Measurements from ENCODE around the genes TSN and GYPC.

- RAMPAGE, long total RNA, result no peak
- RRBS, result no CpG with 5 or more reads among the region's 5 CpGs
Measured at GRCh38 chr2:120536926-120537179, 190.9 kb downstream of the INHBB start.

GRCh38 chr2:120709285-120710147 lies 26.2 kb upstream of the GLI2 start:
- RAMPAGE, long total RNA, result no peak
- RRBS, result no CpG with 5 or more reads among the region's 17 CpGs

DNA sequence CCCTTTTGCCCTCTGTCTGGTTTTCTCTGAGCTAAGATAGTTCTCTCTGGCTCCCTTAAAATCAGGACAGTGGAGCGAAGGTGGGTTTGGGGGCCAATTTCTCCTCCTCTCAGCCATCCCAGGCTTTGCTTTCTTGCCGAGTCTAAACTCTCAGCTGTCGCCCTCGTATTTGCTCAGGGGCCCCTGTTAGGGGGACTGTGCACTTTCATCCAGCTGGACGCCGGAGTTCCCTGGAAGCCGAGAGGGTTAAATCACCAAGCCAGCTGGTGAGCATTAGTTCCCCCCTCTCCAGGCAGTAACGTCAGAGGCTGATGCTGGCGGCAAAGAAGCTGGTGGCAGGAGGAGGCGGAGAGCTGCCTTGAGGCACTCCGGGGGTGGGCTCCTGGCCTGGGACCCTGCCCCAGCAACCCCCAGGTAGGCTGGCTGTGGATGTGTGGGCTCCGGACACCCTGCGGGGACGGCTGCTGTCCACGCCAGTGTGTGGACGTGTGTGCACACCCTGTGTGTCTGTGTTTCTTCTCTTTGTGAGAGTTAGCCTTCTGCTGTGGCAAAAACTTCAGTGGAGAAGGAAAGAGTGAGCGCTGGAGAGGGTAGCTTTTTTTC lies 84.6 kb downstream of the GLI2 start:
- RAMPAGE, long total RNA, result no peak
- RRBS, result 53% methylated on average over 2 of the region's 17 CpGs

- RAMPAGE, long total RNA, result no peak
- RRBS, result no CpG with 5 or more reads among the region's 11 CpGs
Measured at GRCh38 chr2:120845185-120845670, 109.6 kb downstream of the GLI2 start.

DNA sequence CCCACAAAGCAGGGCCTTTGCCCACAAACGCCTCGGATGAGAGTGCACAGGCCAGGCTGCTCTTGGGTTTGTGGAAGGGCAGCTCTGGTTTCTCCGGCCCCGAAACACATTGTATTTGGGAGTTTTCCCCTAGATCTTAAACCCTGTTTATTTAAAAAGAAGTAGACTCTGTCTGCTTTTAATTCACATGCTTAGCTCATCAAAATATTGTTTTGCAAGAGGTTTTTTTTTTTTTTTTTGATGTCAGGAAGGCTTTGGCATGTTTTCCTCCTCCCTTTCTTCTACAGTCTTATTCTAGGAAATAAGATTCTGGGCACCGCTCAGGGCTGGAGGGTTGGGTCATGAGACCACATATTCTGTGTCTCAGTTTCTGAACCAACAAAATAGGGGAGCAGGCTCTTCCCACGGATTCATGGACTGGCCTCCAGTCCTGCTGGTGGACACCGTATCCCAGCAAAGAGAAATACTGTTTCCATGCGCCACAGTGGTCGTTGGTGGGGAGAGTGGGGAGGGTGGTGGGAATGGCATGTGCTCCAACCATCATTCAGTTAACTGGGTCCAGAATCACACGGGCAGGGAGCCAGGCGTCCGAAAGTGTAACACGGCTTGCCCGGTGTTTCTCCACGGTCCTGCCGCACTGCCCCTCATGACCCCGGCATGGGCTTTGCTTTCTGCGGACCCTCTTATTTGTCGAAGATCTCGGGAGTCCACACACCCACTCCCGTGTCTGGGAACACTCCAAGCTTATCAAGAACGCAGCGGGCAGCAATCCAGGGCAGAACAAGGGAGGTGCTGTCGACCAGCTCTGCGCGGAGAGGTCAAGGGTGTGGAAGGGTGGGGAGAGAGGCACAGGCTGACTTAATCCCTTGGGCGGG lies 176.6 kb downstream of the GLI2 start:
- RAMPAGE, long total RNA, result no peak
- RRBS, result no CpG with 5 or more reads among the region's 27 CpGs

- RAMPAGE, long total RNA, result no peak
- RRBS, result no CpG with 5 or more reads among the region's 5 CpGs
Measured at GRCh38 chr2:121273166-121273672, 11.8 kb downstream of the TFCP2L1 start.

DNA sequence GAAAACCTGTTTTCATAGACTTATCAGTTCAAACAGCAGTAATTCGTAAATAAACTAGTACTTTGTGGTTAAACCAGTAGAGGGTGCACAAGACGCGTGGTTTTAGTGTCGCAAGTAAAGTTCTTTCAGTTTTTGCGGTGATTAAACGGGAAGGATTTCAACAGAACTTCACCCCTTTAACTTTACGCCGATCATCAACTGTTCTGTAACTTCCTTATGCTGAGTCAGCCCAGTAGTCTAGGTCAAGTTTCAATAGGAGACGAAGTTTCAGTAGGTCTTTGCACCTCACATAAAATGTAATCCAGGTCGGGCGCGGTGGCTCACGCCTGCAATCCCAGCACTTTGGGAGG lies 118.3 kb downstream of the CLASP1 start:
- RAMPAGE, long total RNA, result no peak
- RRBS, result no CpG with 5 or more reads among the region's 13 CpGs

GRCh38 chr2:121755222-121756154 lies at the start of gene TSN:
TSS of gene TSN (plus strand) at chr2:121755651.
- RAMPAGE, long total RNA, result start-site peak on the plus strand at chr2:121755638-121755731, 414 and 131 reads in 2 replicates
- RRBS, result 1% methylated on average over 20 of the region's 72 CpGs

- RAMPAGE, long total RNA, result no peak
- RRBS, result no CpG with 5 or more reads among the region's 14 CpGs
Measured at GRCh38 chr2:121756155-121756787, 820 bp downstream of the TSN start.

DNA sequence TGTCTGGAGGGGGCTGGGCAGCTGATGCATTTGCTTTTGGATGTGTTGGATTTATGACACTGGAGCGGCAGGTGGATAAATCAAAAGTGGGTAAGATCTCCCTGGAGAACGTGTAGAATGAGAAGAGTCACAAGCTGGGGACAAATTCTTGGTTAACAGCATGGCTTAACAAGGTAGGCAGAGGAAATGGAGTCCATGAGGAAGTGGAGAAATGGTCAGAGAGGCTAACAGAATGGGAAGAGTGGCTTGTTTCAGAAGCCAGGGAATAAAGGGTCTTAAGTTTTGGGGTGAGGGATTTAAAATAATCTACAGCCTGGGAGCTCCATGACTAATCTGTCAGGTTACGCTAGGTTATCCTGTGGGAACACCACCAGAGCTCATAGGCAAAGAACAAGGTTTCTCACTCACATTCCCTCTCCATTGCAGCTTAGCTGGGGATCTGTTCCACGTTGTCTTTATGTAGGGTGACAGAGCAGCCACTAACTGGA lies 12.8 kb downstream of the TSN start:
- RAMPAGE, long total RNA, result no peak
- RRBS, result no CpG with 5 or more reads among the region's 4 CpGs

DNA sequence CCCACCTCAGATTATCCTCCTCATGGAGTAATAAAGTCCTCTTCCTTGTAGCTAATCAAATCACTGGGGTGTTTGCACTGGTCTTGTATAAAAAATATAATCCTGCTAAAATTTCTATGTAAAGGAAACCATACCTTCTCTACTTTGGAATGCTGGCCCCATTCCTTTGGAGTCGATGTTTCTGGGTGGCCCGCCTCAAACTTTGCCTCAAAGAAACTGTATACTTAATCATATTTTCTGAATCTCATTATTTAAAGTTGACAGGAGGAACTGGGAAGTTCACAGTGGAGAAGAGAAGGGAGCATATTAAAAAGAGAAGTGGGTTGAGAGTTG lies 790.6 kb downstream of the TSN start:
- RAMPAGE, long total RNA, result no peak
- RRBS, result no CpG with 5 or more reads among the region's 2 CpGs

DNA sequence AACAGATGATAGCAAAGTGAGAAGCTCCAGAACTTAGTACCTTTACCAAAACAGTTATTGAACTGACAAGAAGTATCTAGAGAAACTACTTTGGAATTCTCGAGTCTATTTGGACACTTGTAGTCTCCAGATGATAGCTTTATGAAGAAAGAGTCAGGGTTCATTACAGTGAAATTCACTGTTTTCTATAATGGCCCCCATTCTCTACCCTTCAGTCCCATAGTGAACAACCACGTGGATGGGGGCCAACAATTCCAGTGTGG lies 695.0 kb upstream of the CNTNAP5 start:
- RAMPAGE, long total RNA, result no peak
- RRBS, result no CpG with 5 or more reads among the region's 2 CpGs

DNA sequence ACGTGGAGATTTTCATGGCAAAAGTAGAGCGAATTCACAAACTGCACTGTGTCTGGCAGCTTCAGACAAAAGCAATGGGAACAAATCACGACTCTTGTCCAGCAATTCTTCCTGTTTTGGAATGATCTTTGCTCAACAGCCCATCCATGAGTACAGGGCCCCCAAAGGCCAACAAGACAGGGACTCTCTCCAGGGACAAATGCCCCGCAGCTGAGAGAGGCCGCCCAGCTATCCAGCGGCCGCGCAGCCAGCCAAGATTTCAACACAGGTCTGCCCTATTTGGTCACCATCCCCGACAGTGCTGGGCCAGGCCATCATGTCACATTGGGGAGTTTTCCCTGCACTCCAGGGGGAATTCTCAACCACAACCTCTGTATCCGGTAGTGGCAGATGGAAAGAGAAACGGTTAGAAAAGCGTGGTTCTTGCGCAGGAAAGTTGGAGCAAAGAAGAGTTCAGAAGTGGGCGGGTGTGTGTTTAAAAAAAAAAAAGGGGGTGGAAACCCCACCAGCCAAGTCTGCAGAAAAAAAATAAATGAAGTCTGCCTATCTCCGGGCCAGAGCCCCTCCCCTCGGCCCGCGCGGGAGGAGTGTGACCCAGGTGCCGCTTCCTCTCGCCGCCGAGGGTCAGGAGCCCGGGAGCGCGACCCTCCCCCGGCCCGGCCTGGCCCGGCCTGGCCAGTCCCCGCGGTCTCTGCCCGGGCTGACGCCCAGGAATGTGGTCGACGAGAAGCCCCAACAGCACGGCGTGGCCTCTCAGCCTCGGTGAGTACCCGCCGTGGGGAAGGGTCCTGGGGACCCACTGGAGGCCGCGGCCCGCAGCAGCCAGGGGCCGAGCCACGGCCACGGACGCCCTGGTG lies at the start of gene GYPC:
Gene GYPC, plus strand, starts transcription at position 608 of the 857 bp plus-strand sequence.
- RAMPAGE, long total RNA, result start-site peak on the plus strand centred at position 606 of the sequence, 98 bp wide, 342 and 94 reads in 2 replicates
- RRBS, result 1% methylated on average over 10 of the region's 47 CpGs

DNA sequence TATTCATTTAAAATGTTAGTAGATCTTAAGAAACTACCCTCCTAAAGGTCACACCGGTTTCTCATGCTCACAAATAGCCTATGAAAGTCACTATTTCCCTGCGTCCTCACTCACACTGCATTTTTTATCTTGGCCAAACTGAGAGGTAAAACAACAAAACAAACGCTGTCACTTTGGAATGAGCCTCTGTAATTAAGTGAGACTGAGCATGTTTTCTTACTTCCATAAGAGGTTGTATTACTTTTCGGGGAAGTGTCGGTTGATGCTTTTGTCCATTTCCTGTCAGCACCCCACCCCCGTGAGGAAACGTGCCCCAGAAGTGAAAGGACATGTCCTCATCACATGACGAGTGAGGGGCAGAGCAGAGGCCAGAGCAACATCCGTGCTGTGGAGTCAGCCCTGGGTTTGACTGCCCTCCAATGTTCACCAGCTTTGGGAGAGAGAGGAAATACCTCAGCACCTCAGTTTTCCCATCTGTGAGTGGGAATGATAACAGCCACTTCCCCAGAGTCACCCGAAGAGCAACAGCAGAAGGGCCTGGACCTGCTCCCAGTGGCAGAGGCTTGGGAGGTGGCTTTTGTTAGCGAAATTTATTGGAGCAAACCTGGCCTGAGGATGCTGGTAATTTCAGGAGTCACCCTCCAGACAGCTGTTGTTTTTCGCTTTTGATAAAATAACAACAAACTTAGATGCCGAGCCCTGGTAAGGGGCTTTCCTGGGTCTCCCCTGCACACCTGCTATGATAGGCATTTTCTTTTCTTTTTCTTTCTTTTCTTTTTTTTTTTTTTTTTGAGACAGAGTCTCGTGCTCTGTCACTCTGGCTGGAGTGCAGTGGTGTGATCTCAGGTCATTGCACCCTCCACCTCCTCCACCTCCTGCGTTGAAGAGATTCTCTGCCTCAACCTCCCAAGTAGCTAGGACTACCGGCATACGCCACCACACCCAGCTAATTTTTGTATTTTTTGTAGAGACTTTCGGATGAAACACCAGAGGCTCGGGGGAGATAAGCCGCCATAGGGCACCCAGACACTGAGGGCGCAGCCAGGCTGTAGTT lies 3.4 kb downstream of the GYPC start:
- RAMPAGE, long total RNA, result no peak
- RRBS, result no CpG with 5 or more reads among the region's 21 CpGs

DNA sequence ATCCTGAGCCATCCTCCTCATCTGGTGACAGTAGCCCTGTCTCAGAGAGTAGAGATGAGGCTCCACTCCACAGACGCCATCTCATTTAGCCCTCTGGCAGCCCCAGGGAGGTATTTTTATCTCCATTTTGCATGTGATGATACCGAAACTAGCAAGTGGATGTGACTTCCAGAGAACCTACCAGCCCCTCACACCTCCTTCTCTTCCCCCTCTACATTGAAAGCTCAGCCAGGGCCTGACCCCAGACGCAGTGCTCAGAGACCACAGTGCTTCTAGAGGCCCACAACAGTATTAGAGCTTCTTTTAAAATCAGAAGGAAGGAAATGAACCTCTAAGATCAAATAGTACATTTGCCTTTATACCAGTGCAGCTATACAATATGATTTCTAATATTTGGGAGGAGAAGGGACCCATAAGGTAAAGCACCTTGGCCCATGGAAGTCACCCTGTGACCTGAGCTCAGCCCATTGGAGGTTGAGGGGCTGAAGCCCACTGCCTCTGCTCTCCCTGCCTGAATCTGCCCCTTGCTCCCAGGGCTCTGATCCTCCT lies 8.4 kb downstream of the GYPC start:
- RAMPAGE, long total RNA, result no peak
- RRBS, result no CpG with 5 or more reads among the region's 3 CpGs

GRCh38 chr2:126776473-126777553 lies 120.9 kb downstream of the GYPC start:
- RAMPAGE, long total RNA, result no peak
- RRBS, result 1% methylated on average over 14 of the region's 69 CpGs

- RAMPAGE, long total RNA, result no peak
- RRBS, result no CpG with 5 or more reads among the region's 33 CpGs
Measured at GRCh38 chr2:127063526-127064456, 43.2 kb downstream of the BIN1 start.

DNA sequence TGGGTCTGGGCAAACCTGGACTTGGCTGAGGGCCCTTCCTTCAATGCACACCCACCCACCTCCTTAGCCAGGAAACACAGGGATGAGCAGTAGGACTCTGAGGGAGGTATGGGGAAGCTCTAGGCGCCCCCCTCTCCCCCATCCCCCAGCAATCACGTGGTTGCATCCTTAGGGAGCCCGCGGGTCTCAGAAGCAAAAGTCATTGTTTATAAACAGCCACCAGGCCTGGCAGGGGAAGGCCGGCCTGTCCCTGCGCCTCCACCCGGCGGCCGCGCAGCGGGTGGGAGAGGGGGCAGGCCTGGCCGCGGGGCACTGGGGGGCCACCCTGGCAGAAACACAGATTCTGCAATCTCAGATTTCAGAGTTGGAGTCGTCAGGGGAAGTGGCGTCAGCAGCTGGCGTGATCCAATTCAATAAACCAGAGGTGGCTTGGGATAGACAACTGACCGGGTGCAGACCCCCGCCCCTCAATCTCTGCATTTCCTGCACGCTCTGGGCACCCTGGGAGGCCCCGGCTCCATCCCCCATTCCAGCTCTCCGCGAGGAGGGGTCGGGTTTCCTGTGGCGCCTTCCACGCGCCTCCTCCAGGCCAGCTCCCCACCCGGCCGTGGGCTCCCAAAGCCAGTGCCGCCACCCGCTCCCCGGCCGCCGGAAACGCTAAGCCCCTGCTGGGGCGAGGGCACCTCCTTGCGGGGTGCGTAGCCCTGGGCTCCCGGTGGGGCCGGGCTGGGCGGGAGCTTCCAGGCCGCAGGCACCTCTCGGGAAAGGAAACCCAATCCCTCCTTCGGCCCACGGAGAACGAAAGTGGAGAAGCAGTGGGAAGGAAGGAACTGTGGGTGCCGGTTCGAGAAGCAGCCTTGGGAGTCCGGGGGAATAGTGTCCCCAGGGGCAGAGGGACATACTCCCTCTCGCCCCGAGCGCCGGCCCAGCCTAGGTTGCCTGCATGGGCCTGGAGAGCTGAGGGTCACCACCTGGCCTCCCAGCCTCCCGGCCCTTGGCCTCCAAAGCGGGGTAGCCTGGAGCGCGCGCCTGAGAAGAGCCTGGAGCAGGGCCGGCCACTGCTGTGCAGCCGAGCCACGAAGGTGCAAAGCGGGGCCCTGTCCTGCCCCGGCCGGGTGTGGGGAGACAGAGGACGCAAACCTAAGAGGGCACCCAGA lies 1.0 kb downstream of the BIN1 start:
- RAMPAGE, long total RNA, result no peak
- RRBS, result 1% methylated on average over 36 of the region's 64 CpGs

DNA sequence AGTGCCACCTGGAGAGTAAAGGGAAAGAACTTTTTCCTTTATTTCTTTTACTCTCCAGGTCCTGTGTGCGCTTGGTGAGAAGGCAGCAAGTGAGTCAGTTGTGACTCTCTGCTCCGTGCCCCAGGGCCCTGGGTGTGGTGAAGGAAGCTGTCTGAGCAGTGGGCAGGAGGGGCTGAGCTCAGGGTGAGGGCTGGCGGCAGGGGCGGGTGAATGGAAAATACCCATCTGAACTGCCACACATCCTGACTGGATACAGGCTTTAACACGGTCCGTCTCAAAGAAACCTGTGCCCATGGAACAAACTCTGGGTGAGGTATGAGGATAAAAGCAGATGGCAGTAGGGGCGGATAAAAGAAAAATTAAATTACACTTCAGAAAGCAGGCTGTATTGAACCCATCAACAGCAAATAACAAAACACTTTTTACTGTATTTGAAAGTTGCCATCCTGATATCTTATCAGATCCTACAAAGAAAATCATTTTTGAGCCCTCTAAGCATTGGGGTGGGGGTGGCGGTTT lies 2.1 kb downstream of the CYP27C1 start:
- RAMPAGE, long total RNA, result no peak
- RRBS, result no CpG with 5 or more reads among the region's 8 CpGs

DNA sequence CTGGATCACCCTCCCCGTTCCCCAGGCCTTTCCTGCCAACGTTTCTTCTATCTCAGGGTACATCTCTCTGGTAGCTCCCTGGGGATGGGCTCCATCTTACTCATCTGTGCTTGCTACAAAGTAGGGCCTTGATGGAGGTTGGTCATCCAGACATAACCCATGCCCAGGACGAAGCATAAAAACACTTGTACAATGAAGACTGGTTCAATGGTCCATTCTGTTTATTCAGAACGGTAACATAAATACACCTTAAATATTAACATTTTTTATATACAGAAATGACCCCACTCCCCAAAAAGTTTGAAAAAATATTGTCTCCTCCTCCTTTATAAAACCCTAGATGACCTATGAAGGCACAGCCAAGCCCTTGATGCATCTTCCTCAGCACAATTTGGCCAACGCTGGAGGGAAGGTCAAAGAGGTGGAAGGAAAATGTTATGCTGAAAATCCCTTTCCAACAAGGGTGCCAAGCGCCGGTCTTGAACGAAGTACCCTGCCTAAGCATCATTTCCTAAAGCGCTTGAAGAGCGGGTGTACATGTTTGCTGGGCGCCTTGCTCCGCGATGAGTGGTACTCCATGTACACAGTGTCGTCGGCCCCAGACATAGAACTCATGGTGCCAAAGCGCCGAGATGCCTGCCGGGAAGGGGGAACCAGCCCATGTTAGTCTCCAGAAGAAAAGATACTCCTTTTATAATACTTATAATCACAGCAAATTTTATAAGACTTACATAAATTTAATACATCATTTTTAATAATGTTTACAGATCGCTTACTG lies 36.7 kb downstream of the ERCC3 start:
- RAMPAGE, long total RNA, result no peak
- RRBS, result no CpG with 5 or more reads among the region's 19 CpGs

All from hepatocyte (in vitro differentiated cells and primary cell).